Vein endothelial cell (primary cell): ENCODE measurements around a stretch of chr7.

- CAGE, long polyA plus RNA: no peak
These were observed 85.9 kb downstream of the TRIM24 start for GRCh38 chr7:138545633-138546653.

DNA sequence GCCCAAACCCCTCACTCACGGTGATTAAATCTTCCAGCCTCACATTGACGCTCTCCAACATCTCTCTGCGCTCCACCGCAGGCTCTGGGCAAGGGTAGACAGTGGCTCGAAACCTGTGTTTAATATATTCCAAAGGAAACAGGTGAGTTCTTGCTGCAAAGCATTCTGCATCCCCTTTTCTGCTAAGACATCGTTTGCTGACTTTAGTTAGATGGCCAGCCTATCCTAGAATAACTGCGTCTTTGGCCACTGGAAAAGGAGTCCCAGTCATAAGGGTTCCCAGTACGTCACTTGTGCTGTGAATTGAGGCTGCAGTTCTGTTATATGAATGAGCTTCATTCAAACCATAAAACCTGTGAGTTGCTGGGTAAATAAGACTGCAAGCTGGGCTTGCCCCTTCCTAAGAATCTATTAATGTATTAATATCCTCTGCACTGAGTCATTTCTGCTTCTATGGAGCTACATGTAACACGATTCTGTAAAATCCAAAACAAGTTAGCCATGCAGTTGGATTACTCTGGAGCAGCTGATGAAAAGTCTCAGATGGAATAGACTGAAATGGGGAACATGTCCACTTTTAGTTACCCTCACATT lies 42.0 kb upstream of the TMEM213 start:
- CAGE, long polyA plus RNA: no peak

- CAGE, long polyA plus RNA: no peak
These were observed 21.7 kb upstream of the TMEM213 start for GRCh38 chr7:138776017-138776603.

DNA sequence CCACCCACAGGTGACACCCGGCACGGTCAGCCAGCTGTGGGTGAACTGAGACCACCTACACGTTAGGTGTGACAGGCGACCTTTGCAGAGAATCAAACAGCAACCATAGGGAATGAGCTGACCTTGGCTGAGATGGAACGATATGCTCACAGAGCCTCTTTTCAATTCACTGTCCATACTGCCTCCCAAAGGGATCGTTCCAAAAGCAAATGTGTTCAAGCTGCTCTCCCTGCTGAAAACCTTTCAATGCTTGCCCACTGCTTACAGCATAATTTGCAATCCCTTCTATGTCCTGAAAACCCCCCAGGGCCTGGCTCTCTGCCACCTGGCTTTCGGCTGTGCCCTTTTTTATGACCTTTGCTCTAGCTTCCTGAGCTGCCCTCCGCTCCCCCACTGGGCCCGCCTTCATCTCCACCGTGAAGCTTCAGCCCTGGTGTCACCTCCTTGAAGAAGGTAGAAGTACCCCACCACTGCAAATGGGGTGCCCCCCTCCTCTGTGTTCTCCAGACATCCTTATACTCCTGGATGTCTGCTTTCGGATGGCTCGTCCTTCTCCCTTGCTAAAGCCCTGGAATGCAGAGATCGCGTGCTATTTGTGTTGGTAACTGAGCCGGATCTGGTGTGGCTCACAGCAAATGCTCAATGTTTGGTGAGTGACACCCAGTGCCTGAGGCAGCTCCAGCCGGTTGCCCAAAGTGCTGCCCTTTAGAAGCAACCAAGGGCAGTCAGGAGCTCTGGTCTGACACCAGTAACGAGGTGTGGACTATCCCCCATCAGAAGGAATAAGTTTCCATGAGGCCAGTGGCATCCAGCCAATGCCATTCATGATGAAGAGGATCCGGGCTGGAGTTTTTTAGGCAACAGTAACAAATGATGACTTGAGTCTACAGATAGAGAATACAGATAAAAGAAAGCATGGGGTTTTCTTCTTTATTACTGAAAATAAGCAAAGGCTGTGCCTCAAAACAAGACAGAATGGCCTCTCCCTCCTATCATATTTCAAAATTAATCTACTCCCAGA lies 90.3 kb downstream of the KIAA1549 start:
- CAGE, long polyA plus RNA: no peak

GRCh38 chr7:138960960-138961482 lies 20.2 kb downstream of the KIAA1549 start:
- CAGE, long polyA plus RNA: no peak

DNA sequence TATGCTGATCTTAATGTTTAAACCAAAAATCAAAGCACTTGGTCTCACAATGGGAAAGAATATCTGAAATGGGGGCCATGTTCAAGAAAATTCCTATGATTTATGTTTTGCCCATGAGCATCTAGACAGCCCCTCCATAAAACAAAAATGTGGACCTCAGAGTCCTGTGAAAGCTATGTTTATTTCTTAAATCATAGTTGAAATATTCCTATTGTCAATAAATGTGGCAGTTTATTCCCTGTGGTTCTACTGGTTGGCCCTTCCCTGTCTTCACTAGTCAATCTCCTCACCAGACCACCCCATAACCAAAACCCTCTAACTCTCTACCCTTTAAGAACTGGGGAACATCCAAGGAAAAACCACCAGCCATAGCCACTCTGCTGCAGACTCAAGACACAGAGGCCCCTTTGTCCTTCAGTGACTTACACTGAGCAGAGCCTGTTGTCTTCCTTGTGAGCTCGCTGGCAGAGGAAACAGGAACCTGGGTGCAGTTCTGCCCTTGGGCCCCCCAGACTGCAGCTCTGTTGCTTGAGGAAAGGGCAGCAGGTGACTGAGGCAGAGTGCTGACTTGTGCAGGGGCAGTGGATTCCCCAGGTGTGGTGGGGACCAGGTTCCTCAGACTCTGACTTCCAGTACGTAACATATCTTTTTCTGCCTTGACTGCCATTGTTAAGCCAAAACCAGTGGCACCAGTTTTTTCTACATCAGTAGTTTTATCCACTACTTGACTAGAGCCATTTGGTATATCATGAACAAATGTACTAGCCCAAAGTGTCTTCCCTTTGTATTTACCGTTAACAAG lies 30.6 kb downstream of the ZC3HAV1 start:
- CAGE, long polyA plus RNA: no peak

DNA sequence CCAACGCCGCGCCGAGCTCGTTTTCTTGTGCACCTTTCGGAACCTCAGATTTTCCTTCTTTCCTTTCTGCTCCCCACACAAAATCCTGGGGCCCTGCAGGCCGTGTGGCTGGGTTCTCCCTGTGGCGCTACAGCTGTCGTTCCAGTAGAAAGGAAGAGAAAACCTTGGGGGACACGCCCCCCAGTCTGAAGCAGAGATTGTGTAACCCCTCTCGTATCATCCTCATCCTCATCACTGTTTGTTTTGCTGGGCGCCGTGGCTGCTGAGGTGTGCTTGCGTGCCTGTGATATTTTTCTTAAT lies 1.1 kb downstream of the UBN2 start:
- CAGE, long polyA plus RNA: no peak

GRCh38 chr7:139393577-139394372 lies 34.1 kb downstream of the LUC7L2 start:
- CAGE, long polyA plus RNA: no peak

DNA sequence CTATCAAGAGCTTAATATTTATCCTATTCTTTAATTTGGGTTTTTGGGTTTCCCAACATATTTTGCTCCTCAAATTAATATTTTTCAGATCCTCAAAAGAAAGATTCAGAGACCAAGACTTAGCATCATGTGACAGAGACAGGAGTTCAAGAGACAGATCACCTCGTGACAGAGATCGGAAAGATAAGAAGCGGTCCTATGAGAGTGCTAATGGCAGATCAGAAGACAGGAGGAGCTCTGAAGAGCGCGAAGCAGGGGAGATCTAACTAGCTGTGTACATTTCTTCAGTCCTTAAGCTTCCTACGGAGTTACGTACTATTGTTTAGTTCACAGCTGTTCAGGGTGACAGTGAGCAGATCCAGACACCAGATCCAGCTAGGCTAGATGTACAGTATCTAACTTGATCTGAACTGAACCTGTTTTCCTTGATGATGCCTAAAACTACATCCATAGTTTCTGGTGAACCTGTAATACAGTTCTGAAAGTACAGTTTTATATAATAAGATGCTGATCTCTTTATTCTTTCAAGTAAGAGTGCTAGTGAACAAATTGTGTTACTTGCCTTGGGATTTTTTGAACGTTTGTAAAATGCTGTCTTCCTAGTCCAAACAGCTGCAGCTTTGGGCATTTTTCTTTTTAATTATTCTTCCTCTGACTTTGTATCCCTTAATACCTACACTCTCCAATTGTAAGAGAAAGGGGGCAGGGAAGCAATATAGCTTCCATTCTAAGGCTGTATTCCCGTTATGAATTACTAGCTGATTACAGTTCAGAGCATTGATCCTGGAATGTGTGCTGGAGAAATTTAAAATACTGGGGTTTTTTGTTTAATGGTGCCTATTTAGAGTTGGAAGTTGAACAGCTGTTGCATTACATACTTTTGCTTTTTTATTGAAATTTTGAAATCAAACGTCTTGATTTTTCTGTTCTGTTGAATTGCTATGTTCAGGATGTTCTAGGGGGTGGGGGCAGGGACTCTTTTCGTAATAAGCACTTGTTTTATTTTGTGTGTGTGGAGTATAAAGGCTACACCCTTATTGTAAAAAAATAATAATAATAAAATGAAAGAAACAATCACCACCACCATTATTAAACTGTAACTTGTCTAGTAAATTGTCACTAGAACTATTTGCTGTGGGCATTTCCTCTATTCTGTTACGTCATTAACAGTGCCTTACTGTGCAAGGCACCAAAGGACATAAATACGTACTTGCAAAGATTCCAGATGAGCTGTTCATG lies 61.0 kb downstream of the KLRG2 start:
- CAGE, long polyA plus RNA: no peak

DNA sequence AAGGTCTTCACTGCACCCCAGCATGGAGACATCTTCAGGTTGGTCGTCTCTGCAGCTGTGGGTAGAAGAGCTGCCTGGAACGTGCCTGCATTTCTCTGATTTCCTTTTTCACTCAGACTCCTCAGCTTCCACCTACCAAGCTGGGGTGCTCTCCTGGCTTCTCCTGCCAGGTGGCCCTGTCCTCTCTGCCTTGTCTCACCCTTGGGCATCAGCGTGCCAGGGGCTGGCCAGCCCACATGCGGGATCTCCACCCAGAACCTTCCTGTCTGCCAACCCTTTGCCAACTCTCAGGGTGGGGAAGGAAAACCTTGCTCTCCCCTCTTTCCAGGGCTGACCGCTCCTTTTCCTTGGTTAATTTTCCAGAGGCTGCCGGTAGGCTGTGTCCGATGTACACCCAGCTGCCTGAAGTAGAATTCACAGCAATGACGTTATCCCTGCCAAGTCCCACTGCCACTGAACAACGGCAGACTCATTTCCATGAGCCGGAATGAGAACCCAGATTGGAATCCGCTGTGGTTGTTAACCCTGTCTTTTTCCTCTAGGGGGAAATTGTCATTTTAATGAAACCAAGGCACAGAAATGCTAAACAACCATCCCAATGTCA lies 30.6 kb downstream of the KLRG2 start:
- CAGE, long polyA plus RNA: no peak

GRCh38 chr7:139626388-139627227 lies 103.1 kb downstream of the CLEC2L start:
- CAGE, long polyA plus RNA: no peak

GRCh38 chr7:139702740-139704014 lies 74.6 kb downstream of the HIPK2 start:
- CAGE, long polyA plus RNA: no peak

- CAGE, long polyA plus RNA: no peak
These were observed 32.2 kb downstream of the HIPK2 start for GRCh38 chr7:139745611-139745939.

DNA sequence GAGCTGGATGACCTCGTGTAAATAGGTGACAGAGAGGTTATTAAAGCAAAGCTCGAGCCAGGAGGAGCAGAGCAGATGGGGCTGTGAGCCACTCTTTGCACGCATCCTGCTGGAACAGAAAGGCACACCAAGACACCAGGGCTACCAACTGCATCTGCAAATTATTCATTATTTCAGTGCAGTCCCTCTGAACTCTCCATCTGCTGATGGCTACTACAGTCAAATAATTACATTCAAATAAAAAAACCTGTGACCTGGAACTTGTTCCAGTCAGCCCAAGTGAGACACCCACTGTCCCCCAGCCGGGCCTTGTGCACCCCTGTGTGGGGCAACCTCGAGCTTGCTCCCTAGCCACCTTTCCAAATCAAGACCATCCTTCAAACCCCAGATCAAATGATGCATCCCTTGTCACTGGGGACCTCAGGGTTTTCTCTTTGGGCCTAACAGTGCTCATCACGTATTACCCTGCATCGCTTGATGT lies 31.8 kb downstream of the HIPK2 start:
- CAGE, long polyA plus RNA: no peak

GRCh38 chr7:139756669-139757091 lies 21.1 kb downstream of the HIPK2 start:
- CAGE, long polyA plus RNA: no peak

DNA sequence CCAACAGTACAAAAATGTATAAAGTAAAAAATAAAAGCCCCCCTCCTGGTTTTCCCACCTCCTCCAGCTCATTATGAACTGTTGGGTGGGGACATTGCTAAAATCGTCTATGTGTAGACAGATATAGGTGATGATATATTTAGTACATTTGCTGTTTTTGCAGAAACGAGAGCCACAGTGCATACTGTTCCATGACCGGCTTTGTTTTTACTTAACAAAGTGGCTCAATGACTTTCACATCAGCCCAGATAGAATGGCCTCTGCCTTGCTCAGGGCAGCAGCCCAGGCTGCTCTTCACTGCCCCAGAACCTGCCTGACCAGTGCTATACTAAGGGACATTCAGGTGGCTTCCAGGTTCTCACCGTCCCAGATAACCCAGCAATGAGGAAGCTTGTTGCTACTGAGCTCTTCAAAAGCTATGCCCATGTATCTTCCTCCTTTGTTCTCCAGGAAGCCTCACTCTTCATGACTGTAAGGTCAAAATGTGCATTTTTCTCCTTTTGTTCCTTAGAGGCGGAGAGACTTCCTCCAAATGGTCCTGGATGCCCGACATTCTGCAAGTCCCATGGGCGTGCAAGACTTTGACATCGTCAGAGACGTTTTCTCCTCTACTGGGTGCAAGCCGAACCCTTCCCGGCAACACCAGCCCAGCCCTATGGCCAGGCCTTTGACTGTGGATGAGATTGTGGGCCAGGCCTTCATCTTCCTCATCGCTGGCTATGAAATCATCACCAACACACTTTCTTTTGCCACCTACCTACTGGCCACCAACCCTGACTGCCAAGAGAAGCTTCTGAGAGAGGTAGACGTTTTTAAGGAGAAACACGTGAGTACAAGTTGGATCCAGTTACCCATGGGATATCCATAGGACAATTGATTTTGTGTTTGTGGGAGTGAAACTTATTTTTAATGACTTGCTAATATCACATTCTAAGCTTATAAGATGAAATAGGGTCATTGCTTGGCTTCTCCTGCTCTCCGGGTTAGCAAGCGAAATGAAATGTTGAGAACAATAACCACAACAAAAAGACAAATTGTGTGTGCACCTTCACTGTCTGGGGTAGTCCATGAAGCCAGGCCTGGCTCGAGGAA lies 101.0 kb downstream of the PARP12 start:
- CAGE, long polyA plus RNA: no peak

GRCh38 chr7:139969467-139970073 lies 93.2 kb downstream of the PARP12 start:
- CAGE, long polyA plus RNA: no peak

DNA sequence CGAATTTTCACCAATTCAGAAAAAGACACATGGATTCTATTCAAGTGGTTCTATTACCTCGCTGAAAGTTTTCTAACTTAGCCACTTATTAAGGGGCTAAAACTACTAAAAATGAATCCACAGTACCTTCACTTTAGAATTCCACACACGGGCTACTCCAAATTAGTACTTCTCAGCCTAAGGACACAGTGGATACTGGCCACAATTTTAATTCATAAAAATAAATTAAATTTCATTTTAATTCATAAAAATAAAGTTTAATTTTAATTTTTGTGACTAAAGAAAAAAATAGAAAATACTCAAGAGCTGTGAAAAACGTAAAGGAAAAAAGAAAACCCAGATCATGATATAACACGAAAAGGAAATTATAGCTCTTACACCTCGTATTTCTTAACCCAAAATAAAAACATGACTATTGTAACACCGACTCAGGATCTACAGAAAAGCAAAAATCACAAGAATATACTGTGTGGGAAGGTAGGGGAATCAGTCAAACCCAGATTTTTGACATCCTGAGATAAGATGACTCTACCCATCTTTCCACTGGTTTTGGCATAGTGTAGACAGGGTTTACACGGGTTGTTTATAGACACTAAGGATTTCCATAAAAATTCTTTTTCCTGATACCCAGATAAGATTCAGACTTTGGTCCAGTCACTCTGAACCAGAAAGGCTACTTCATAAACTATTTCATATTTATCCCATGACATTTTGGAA lies 26.0 kb upstream of the PARP12 start:
- CAGE, long polyA plus RNA: no peak

DNA sequence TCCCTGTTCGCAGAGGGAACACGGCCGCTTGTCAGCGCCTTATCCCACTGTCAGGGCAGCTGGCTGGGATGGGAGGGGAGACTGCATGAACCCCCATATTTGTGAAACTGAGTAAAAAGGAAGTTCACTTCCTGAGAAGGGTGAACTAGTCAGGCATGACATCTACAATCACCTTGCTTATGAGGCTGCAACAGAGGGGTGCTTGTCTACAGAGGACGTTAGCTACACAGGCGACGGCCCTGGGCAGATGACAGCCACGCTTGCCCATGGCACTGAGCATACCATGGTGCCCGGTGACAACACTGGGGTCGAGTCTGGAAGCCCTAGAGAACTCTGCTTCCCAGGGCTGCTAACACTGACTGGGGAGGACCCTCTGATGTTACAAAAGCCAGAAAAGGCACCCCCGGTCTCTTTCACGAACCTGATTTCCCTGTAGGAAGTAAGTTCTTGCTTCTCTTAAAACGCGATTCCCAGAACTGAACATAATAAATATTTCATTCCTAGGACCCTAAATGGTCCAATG lies 46.1 kb upstream of the KDM7A start:
- CAGE, long polyA plus RNA: no peak

DNA sequence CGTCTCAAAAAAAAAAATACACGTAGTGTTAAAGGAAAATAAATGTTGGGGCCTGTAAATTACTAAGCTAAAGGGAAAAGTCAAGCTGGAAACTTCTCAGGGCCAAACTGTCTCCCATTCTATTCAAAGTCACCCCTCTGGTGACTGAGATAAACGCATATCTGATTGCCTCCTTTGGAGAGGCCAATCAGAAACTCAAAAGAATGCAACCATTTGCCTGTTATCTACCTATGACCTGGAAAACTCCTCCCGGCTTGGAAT lies 8.9 kb upstream of the MKRN1 start:
- CAGE, long polyA plus RNA: no peak